Neural cell (in vitro differentiated cells): Measurements from ENCODE around the genes SERPINA9 and DICER1.

DNA sequence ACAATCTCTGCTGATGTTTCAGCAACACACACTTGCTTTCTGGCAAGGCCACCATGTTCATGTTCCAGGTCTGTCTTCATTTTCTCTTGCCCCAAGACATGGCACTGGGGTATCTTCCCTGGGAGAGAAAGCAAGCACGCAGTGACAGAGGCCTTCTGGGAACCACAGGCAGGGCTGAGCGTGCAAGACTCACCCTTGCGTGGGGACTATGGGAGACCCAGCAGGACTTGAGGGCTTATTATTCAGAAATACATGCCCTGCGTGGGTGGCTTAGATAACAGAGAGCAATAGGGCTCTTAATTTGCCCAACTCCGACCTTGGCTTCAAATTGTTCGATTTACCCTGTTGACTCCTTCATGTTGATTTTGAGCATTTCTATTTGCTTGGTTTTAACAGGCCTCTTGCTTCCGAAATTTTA, 5.0 kb upstream of the SERPINA1 start:
- RAMPAGE, long total RNA: no peak

GRCh38 chr14:94423440-94423720, 29.2 kb downstream of the SERPINA11 start:
- RAMPAGE, long total RNA: no peak

GRCh38 chr14:94441424-94441823, 11.2 kb downstream of the SERPINA11 start:
- RAMPAGE, long total RNA: no peak

- RAMPAGE, long total RNA: no peak
Observed at GRCh38 chr14:94476017-94476728, at the start of gene SERPINA9. Gene SERPINA9, minus strand, starts transcription at chr14:94476197.

DNA sequence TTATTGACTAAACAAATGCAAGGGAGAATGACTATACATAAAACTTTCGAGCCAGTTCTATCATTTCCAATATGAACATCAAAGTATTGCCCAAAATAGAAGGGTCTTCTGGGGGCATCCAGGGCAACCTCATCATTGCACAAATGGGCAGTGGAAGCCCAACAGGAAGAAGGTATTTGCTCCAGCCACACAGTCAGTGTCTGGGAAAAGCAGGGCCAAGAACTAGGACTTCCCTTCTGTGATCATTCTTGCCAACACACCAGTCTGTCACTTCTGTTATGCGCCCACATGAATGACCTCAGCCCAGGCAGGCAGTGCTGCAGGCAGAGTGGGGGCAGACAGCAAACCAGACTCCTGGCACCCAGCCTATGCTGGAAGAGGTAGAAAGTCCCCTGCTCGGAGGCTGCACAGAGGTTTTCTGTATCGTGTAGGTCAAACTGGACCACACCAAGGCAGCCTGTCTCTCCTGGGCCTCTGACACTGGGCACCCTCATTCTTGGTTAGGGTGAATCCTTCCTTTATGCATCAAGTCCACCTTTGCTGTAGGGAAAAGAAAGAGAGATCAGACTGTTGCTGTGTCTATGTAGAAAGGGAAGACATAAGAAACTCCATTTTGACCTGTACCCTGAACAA, 5.8 kb upstream of the SERPINA9 start:
- RAMPAGE, long total RNA: no peak

GRCh38 chr14:94572835-94573352, 8.3 kb upstream of the SERPINA5 start:
- RAMPAGE, long total RNA: no peak

DNA sequence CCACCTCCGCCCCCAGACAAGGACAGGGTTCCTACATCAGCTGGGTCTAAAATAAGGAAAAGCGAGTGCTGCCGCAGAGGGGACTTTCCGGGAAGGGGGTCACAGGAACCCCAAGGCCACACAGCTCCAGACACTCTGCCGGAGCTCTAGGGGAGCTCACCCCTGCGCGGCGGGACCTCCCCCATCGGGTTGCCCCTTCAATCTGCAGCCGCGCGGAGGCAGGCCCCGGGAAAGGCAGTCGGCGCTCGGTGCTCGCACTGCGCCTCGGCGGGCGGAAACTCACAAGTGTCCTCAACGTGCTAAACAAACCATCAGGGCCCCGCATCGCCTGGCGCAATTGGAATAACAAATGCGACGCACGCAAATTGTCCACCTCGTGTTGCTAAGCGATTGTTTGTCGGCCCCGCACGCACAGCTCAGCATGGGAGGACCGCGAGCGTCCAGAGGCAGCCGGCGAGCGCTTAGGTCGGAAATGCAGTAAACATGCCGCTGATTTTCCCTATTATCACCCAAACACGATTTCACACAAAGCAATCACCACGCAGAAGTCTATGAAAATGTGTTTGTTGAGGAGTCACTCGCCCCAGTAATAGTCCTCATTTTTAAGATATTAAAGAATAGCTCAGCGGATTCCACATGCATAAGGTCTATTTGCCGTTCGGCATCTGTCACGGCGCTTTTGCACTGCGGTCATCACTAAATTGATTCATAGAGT, 3.1 kb upstream of the GSC start:
- RAMPAGE, long total RNA: no peak

DNA sequence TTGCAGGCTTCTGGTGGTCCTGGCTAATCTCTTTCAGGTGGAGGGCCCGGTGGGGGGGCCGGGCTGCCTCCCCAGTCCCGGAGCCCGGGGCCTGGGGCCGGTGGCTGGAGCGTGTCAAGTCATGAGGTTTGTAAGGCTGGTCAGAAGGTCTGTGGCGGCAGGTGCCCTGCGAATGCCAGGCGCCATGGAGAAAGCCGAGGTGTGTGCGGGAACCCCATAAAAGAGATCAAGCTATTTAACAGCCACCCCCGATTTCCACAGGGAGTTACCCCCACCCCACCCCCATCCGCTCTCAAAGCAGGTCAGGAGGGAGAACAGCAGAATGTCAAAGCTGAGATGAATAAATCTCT, 95.0 kb upstream of the GSC start:
- RAMPAGE, long total RNA: no peak

DNA sequence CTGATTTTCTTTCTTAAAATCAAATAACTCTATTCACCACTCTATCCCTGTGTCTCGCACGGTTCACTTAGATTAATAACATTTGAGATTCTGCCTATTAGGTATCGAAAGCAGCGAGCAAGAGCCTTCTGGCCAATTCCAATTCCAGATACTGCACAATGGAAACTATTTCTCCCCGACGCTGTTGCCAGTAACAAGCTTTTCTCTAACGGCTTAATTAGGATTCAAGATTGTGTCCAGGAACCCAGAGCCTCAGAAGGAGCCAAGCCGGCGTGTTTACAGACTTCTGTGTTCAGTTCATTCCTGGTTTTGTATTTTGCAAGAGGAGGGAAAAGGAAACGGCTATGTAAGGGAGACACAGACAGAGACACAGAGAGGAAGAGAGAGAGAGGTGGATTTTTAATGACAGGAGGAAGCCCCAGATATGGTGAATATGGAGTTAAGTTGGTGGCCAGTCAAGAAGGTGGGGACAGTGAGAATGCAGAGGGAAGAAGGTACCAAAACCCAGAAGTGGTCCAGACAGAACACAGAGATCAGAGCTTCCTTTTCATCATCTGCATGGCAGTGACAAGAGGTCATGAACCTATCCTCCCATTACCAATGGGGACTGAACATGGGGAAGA, 185.5 kb downstream of the DICER1 start:
- RAMPAGE, long total RNA: no peak

GRCh38 chr14:95156598-95157613, at the start of gene DICER1:
Gene DICER1, minus strand, starts transcription at chr14:95157529.
- RAMPAGE, long total RNA: no peak

GRCh38 chr14:95222767-95223513, 65.6 kb upstream of the DICER1 start:
- RAMPAGE, long total RNA: no peak

DNA sequence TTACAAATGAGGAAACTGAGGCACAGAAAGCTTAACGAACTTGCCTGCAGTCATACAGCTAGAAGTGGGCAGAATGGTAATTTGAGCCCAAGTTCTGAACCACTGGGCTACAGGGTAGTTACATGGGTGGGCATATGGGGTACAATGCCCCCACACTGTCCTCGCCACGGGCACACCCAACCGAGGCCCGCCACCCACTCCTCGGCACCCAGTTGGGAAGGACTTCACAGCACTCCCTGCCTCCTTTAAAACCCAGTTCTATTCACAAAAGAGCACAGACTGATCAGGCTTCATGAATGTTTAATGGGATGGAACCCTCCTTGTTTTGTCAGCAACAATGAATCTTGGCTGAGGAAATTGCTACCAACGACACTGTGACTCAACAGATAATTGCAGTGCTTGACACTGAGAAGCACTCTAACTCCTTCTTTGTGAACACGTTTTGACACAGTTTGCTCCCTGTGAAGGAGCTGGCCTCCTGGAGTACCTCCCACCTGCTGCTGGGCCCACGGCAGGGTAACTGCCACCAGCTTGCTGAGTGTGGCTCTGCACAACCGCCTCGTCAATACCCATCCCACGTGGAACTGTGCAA, 63.6 kb downstream of the CLMN start:
- RAMPAGE, long total RNA: no peak

DNA sequence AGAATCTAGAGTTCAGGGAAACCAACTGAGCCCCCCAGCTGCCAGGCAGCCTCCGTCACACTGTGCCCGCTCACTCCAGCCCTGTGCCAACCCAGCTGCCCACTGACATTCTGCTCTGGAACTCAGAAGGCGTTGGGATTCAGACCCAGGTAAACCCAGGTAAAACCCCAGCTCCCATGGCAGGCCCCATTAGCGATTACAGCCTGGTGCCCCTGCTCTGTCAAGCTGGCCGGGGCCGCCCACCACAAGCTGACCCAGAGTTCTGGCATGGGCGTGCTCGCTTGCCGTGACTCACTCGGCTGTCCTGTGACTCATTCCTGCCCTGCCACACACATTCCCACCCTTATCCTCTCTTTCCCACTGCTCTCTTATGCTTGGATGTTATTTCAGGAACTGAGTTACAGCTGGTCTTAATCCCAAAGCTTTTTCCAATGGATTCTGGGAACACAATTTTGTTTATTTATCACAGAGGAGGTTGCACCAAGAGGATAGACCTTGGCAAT, 33.3 kb downstream of the SYNE3 start:
- RAMPAGE, long total RNA: no peak

GRCh38 chr14:95523224-95524578, 7.3 kb upstream of the SYNE3 start:
- RAMPAGE, long total RNA: no peak

- RAMPAGE, long total RNA: no peak
Observed at GRCh38 chr14:95536689-95537028, 1.8 kb downstream of the GLRX5 start.

DNA sequence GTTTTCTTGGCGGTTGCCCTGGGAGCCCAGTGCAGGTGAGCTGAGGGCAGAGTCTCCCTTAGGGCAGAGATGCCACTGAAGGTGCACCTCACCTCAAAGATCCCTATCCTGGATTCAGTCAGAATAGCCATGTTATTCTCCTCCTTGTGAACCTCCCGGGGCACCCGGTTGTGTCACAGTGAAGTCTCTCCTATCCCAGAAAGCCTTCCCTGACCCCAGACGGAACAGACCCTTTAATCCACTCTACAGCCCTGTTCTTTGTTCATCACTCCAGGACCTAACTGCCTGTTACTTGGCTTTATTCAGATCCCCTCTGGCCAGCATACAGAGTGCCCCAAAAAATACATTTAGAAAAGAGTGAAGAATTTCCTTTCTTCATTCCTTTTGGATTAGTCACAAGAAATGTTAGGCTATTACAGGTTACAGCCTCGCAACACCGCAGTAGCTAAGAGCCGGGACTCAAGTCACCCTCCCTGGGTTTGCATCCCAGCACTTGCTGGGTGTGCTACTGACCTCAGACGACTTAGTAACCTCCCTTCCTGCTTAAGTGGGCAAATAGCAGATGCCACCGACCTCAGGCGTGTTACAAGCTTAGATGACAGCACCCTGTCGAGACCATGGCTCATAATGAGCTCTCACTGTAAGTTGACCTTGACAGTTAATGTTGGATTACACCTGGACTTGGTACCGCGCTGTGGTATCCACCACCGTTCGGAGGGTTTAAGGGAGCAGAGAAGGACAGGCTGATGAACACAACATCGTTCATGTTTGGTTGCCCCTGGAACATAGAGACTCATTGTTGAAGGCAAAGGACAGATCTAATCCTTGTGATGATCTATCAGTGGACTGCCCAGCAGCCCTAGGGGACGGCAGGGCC, 12.8 kb downstream of the GLRX5 start:
- RAMPAGE, long total RNA: no peak

- RAMPAGE, long total RNA: no peak
Observed at GRCh38 chr14:95664389-95664948, 21.8 kb upstream of the TCL1B start.

DNA sequence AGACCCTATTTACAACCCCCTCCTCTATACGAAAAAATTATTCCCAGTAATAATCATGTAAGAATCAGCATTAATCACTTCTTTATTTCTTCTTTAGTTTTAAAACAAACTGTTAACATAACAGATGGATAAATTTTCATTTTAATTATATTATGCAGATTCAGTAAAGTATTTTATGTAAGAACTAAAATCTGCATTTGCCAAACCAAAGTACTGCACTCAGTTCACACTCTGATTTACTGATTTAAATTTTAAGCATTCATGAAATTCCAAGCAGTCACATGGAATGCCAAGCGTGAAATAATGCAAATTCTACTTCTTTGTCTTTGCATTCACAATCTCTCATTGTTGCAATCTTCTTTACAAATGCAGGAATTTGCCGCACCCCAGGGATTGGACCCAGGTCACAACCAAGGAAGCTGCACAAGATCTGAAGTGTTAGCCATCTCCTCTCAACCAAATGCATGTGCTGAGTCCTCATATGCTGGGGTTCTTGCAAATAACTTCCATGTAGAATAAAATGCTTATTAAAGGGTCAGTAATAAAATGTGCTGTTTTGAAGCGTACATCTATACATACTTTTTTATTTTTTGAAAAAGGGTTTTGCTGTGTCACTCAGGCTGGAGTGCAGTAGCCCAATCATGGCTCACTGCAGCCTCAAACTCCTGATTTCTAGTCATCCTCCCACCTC, 90.6 kb upstream of the C14orf132 start:
- RAMPAGE, long total RNA: no peak

- RAMPAGE, long total RNA: no peak
Observed at GRCh38 chr14:96038312-96038672, 870 bp upstream of the C14orf132 start.

- RAMPAGE, long total RNA: no peak
Observed at GRCh38 chr14:96204080-96204515, 541 bp upstream of the BDKRB2 start.